ENCODE measurements around a stretch of chr2.

DNA sequence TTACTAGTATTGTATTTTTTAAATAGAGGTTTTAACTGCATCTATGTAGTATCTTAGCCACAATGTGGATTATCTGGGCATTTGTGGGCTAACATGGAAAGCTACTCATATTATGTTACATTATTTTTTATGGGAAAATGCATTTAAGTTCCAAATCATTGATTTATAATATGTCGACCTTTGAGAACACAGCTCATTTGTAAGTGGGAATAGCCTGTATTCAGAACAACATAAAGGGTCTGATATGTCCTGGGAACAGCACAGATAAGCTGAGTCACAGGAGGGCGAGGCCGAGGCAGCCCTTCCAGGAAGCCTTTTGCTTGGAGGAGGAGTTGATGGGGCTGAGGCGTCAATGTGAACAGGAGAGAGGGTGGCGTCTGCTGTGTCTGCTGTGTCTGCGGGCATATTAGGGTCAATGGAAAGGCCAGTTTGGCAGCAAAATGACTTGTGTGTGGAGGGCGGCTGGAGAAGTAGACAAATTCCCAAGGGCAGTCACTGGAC, 127.9 kb downstream of the GLI2 start:
- PRO-cap = no peak
- RRBS = no CpG with 5 or more reads among the region's 7 CpGs

DNA sequence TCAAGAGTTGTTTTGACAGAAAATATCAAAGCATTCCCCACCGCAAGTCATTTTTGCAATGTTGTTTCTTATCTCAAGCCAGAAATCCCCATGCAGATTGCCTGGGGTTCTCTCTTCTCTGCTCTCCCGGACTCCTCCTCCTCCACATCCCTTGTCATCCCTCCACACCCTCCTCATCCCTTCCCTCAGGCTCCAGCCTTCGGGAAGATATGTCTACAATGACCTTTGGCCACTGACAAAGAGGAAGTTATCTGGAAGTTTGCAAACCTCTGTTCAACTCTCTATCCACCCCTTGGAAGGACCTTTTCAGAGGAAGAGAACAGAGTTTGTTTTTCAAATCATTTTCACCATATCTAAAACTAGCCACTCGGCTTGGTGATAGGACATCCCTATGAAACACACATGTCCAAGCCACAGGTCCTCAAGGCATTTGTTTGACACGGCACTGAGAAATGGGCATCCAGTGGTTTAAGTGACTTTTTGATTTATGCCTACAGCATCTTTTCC, 11.8 kb downstream of the TFCP2L1 start:
- PRO-cap = no peak
- RRBS = no CpG with 5 or more reads among the region's 5 CpGs

- PRO-cap = no peak
- RRBS = no CpG with 5 or more reads among the region's 9 CpGs
Observed at GRCh38 chr2:121367970-121368546, 83.1 kb upstream of the TFCP2L1 start.

GRCh38 chr2:121419334-121419707, 134.3 kb upstream of the TFCP2L1 start:
- PRO-cap = no peak
- RRBS = no CpG with 5 or more reads among the region's 3 CpGs

GRCh38 chr2:121446975-121447760, 162.2 kb upstream of the TFCP2L1 start:
- PRO-cap = no peak
- RRBS = no CpG with 5 or more reads among the region's 14 CpGs

GRCh38 chr2:121500939-121501427, 148.3 kb downstream of the CLASP1 start:
- PRO-cap = no peak
- RRBS = no CpG with 5 or more reads among the region's 1 CpG

DNA sequence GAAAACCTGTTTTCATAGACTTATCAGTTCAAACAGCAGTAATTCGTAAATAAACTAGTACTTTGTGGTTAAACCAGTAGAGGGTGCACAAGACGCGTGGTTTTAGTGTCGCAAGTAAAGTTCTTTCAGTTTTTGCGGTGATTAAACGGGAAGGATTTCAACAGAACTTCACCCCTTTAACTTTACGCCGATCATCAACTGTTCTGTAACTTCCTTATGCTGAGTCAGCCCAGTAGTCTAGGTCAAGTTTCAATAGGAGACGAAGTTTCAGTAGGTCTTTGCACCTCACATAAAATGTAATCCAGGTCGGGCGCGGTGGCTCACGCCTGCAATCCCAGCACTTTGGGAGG, 118.3 kb downstream of the CLASP1 start:
- PRO-cap = no peak
- RRBS = no CpG with 5 or more reads among the region's 13 CpGs

GRCh38 chr2:121648034-121648548, 1.2 kb downstream of the CLASP1 start:
- PRO-cap = no peak
- RRBS = no CpG with 5 or more reads among the region's 13 CpGs

GRCh38 chr2:121649826-121650399, 651 bp upstream of the CLASP1 start:
- PRO-cap = bidirectional peak, plus-strand start at chr2:121650115, minus-strand start at chr2:121650013
- RRBS = no CpG with 5 or more reads among the region's 36 CpGs

GRCh38 chr2:121768193-121768680, 12.8 kb downstream of the TSN start:
- PRO-cap = no peak
- RRBS = no CpG with 5 or more reads among the region's 4 CpGs

- PRO-cap = no peak
- RRBS = 87% methylated on average over 2 of the region's 31 CpGs
Observed at GRCh38 chr2:121902067-121902949, 146.9 kb downstream of the TSN start.

DNA sequence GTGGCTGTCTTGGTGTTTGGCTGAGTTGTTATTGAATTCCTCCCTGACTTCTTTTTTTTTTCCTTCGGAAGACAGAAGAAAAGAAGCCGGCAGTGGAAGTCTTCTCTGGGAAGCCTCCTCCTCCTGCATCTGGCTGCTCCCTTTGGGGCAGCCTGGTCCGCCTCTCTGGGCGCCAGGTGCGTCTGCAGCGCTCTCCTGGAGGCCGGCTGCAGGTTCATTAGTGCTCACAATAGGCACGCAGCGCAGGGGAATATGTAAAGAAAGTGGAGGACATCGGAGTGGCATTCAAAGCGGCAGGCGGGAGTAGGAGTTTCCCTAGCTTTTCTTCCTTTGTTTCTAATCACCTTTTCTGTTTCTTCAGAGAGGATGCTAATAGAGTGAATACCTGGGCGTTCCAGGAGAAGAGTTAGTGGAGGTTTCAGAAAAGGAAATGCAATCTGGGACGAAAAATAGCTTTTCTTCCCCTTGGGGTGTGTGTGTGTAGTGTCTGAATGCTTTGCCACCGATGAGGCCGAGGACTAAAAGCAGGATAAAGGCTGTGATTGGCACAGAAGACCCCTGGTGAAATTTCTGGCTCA, 905.9 kb downstream of the TSN start:
- PRO-cap = no peak
- RRBS = 50% methylated on average over 4 of the region's 16 CpGs

DNA sequence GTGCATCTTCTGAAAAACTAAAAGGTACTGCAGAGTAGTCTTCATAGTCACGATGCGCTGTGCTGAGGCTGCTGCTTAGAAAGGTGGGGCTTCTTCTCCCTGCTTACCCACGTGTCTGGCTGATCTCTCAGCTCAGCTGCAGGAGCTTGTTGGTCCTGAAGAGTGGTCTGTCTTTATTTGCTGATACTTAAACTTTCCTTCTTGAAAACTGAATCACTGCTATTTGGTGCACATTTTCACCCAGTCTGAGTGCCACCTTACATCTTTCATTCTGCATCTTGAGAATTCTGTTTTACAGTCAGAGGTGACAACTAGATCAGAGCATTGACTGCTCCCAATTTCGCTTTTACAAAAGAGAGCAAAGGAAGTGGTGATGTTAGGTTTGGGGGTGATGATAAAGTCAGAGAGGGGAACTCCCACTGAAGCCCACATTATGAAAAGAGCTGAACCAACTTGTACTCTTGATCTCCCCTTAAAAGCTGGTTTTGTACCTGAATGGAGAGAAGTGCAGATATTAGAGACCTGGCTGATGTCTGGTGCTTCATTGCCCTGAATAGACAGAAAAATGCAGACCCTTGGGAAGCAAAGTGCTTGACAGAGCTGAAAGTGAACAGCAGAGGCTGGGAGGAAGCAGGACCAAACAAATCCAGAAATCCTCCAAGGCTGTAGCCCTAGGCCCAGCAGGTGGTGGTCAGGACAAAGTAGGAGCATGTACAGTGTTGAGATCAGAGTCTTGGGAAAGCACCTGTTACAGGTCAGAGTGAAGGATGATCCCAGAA, 984.6 kb downstream of the TSN start:
- PRO-cap = no peak
- RRBS = no CpG with 5 or more reads among the region's 4 CpGs

GRCh38 chr2:122748356-122748995, 993.0 kb downstream of the TSN start:
- PRO-cap = no peak
- RRBS = no CpG with 5 or more reads among the region's 5 CpGs

GRCh38 chr2:122808189-122808618, 1052.8 kb downstream of the TSN start:
- PRO-cap = no peak
- RRBS = no CpG with 5 or more reads among the region's 3 CpGs

GRCh38 chr2:126558156-126558355, 97.9 kb upstream of the GYPC start:
- PRO-cap = no peak
- RRBS = no CpG with 5 or more reads among the region's 10 CpGs

DNA sequence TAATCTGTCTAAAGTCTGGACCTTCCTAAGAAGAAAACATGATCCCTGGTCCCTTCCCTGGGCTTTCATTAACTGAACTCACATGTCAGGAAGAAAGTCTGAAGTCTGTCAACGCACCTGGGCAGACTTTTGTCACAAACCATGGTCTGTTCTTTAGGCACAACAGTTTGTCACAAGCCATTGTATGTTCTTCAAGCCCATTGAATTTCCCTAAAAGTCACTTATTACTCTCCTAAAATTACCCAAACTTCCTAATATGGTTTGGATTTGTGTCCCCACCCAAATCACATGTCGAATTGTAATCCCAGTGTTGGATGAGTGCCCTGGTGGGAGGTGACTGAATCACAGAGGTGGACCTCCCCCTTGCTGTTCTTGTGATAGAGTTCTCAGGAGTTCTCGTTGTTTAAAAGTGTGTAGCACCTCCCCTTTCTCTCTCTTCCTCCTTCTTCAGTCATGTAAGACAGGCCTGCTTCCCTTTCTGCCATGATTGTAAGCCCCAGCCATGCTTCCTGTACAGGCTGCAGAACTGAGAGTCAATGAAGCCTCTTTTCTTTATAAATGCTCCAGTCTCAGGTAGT, 11.4 kb upstream of the GYPC start:
- PRO-cap = no peak
- RRBS = no CpG with 5 or more reads among the region's 3 CpGs

DNA sequence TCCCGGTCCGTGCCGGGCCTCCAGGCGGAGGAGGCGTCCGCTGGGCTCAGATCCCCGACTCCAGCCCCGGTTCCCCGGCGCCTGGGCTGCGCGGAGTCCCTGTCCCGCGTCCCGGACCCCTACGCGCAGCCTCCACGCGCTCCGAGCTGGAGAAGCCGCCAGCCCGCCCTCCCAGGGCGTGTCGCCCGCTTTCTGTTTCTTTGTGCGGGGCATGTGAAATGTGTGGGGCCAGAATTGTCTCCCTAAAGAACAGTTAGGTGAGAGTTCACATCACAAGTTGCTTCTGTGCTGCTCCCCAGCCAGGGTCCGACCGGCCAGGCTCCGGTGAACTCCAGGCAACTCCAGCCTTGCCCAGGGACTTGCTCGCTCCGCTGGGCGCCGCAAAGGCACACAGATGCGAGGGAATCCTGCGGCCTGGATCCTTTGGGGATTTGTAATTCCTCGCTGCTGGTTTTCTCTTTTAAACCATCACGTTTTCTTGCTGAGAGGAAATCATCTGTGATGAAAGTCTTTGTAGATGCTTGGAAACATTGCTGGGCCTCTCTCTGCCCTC, 526 bp downstream of the GYPC start:
- PRO-cap = no peak
- RRBS = 91% methylated on average over 13 of the region's 37 CpGs

DNA sequence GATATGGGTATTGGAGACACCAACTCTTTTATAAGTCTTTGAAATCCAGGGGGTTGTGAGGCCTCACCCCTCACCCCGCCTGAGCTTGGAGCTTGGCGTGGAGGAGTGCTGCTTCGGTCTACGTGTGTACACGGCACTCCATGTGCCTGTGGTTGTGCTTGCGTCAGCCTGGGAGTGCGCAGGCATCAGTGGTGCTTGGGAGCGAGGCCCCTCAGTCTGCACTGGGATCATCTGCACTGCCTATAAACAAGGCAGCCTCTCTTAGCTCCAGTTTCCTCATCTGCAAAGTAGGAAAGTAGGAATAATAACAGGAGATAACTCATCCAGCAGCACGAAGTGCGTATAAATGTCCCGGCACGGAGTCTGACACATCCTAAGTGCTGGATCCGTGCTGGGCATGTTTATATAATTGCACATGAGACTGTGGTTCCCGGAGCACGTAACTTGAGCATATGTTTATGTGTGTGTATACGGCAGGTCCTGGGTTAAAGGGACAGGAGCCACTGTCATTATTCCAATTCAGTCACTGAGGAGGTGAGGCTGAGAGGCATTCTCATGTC, 1.3 kb downstream of the GYPC start:
- PRO-cap = no peak
- RRBS = 88% methylated on average over 3 of the region's 16 CpGs

DNA sequence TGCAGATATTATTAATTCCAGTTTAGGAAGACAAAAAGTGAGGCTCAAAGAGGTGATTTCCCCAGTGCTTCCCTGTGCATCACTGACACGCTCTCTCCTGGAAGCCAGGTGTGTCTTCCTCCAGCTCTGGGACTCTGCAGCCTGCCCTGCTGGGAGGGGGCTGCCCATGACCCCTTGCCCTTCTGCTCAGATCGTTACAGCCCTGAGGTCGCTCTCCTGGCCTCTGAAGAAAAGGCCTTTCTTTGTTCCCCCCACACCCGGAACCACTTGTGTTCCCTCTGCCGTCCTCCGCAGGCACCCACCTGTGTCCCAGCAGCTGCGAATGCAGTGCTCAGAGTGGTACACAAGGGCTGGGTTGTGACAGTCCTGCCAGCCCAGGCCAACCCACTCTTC, 9.8 kb downstream of the GYPC start:
- PRO-cap = no peak
- RRBS = no CpG with 5 or more reads among the region's 7 CpGs